Right common carotid artery plus branches (tissue), 1 donor: ENCODE measurements around a stretch of chr12.

- PRO-cap: no peak
Measured at GRCh38 chr12:63955648-63956356, 111.3 kb downstream of the SRGAP1 start.

DNA sequence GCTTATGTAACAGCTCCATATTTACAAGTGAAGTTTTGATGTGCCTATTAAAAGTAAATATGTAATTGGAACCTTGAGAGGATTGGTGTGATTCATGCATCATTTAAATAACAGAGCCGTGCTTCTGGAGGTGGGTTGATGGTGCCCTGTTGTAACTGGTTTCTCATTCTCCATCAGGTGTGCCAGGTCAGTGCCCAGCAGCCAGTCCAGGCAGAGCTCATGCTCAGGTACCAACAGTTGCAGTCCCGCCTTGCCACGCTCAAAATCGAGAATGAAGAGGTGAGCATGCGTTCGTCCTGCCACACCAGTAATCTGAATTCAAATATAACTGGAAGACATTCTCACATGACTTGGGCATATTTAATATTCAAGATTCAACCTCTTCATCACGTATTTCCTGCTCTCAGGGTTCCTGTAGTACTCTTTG lies 157.1 kb downstream of the KICS2 start:
- PRO-cap: no peak

GRCh38 chr12:64083277-64083713 lies 138.8 kb downstream of the KICS2 start:
- PRO-cap: unidirectional peak, minus-strand start at chr12:64083382

DNA sequence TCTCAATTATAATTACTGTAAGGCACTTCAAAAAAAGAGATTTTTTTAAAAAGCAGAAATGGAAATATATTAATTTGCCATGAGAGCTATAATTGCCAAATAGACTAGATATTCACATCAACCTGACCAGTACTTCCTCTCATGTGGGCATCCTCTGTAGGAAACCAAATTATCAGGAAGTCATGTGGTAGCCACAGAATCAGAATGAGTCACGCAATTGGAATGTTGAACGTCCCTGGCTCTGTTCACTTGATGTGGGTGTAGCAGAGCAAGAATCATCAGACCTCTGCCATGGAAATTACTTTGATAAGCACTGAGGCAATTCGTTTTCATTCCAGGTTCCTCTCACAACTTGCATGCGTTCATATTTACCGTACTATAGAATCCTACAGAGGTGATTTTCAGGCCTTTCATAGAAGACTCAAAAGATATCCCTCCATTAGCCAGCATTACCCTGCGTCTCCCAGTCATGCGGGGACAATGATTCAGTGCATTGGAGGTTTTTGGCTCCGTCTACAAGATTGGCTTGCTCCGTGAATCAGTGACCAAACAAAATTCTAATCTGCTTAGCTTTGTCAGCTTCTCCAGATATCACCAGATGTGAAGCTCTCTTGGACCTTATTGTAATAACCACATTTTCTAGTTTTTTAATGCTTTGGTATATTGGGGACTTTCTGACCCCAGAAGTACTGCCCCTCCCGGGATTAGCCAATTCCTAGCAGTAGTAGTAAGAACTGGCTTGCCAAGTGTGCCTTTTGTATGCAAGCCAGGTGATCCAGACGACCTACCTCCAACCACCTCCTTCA lies 133.5 kb downstream of the KICS2 start:
- PRO-cap: bidirectional peak, plus-strand start at position 326 of the sequence, minus-strand start at position 156 of the sequence

DNA sequence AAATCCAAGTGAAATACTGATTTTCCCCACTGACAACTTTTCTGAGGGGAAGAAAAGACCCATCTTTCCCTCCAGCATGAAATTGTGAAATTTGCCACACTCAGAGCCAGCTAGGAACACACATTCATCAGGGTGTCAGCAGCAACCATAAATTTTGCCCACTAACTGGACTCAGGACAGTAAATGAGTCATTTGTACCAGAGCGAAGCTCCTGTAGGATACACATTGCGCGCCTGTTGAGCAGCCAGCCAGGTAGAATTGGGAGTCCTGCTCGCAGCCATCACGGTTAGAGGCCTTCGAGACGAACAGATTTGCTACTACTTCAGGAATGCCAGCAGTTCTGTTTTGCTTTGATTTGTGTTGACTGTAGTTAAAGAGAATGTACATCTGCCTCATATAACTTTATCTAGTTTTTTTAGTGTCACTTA lies 117.7 kb downstream of the KICS2 start:
- PRO-cap: unidirectional peak, plus-strand start at position 251 of the sequence

GRCh38 chr12:64221497-64222121 lies 487 bp downstream of the KICS2 start:
- PRO-cap: unidirectional peak, plus-strand start at chr12:64221878

- PRO-cap: no peak
Measured at GRCh38 chr12:64447687-64448624, 4.0 kb upstream of the TBK1 start.

DNA sequence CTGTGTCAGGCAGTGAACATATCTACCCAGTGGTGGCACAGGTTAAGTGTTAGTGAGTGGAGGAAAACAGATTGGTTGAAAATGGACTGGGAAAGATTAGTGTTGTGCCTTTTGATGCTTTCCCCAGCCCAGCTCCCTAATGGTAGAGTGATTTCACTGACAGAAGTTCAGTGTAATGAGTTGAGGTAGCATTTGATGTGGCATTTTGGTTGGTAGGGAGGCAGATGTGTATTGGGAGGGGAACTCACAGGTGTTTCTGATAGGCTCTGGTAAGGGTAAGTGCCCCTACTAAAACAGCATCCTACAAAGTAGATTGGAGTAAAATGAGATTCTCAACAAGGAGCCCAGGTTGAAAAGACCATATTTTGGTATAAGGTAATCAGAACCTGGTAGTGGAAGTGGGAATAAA lies 4.2 kb downstream of the TBK1 start:
- PRO-cap: no peak

GRCh38 chr12:64672733-64673433 lies 62.6 kb downstream of the RASSF3 start:
- PRO-cap: no peak

DNA sequence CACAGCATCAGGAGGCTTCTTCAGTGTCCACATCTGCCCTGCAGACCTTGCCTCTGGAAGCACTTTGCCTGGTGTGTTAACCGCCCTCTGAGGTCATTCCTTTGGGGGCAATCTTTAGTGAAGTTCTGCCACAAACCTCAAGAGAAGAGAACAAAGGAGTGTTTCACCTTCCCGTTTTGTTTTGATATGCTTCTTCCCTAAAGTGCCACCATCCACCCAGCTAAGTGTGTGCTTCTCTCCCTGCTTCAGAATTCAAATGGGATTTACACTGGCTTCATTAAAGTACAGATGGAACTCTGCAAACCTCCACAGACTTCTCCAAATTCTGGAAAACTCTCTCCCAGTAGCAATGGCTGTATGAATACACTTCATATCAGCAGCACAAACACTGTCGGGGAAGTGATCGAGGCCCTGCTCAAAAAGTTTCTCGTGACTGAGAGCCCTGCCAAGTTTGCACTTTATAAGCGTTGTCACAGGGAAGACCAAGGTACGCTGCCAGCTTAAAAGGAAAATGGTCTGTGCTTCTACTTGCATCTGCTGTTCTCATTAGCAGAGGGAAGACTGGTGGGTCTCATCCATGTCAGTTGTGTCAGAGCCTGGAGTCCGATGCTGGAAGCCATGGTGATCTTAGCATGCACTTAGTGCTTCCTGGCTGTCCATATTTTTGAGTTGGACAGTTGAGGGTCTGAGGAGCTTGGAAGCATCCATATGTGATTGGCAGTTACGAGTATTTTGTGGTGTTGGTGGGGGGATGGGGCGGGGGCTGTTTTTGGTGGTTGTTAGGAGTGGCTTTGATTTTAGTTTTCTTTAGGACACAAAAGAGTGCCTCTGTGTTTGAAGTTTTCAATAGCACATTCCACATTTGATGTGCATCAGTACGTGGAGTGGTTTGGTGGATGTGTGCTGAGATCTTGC lies 71.0 kb downstream of the GNS start:
- PRO-cap: bidirectional peak, plus-strand start at position 503 of the sequence, minus-strand start at position 435 of the sequence

DNA sequence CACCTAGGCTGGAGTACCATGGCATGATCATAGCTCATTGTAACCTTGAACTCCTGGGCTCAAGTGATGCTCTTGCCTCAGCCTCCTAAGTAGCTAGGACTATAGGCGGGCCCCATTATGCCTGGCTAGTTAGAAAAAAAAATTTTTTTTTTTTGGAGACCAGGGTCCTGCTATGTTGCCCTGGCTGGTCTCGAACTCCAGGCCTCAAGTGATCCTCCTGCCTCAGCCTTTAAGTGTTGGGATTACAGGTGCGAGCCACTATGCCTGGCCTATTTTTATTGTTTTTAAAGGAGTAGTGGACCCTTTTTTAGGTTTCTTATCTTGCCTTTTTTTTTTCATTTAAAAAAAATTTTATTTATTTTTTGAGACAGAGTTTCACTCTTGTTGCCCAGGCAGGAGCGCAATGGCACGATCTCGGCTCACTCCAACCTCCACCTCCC lies 68.7 kb downstream of the GNS start:
- PRO-cap: no peak

GRCh38 chr12:64691229-64691848 lies 67.9 kb downstream of the GNS start:
- PRO-cap: no peak

DNA sequence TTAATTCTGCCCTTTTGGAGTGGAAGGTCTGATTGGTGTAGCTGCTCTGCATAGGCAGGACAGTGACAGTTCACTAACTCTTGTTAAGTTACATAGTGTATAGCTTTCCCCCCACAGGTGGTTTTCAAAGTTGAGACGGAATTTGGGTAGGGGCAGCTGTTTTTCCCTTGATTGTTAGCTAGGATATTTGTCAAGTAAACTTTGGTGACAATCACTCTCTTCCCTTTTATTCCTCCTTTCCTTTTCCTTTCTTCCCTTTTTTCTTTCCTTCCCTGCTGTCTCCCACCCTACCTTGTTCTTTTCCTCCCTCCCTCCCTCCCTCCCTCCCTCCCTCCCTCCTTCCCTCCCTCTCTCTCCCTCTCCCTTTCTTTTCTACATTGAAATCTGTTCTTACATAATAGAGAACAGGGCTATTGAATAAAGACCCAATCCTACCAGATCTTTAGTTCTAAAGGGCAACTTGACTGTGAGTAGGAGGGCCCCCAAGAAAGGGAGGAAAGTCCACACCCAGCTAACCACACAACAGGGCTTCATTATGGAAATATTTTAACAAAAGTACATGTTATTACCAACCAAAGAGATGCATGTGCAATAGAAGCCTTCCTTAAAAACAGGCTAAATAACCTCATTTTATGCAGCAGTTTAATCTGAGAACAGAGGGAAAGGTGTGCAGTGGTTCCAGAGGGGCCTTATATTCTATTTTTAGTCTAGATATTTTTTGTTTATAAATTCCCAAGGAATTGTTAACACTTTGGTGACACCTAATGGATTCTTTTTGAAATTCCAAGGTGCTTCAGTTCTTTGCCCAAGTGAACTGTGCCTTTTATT lies 63.2 kb downstream of the GNS start:
- PRO-cap: no peak

DNA sequence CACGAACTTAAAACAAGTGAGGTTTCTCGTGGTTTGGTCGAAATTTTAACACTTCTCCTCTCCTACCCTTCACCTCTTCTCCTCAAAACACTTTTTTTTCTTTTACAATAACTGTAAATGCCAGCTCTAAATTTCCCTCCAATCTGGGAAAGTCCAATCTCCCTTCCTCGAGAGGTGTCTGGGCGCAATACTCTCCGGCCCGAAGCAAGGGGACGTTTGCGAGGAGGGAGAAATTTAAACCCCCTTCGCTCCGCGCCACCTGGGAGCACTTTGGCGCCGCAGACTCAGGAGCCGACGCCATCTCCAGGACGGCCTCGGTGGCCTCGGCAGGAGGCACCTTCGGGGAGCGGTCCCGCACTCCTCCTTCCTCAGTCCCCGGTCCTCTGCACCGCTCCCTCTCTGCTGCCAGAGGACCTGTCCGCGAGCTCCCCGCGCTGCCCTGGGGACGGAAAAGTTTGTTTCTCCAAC lies 95.4 kb upstream of the HMGA2 start:
- PRO-cap: no peak

DNA sequence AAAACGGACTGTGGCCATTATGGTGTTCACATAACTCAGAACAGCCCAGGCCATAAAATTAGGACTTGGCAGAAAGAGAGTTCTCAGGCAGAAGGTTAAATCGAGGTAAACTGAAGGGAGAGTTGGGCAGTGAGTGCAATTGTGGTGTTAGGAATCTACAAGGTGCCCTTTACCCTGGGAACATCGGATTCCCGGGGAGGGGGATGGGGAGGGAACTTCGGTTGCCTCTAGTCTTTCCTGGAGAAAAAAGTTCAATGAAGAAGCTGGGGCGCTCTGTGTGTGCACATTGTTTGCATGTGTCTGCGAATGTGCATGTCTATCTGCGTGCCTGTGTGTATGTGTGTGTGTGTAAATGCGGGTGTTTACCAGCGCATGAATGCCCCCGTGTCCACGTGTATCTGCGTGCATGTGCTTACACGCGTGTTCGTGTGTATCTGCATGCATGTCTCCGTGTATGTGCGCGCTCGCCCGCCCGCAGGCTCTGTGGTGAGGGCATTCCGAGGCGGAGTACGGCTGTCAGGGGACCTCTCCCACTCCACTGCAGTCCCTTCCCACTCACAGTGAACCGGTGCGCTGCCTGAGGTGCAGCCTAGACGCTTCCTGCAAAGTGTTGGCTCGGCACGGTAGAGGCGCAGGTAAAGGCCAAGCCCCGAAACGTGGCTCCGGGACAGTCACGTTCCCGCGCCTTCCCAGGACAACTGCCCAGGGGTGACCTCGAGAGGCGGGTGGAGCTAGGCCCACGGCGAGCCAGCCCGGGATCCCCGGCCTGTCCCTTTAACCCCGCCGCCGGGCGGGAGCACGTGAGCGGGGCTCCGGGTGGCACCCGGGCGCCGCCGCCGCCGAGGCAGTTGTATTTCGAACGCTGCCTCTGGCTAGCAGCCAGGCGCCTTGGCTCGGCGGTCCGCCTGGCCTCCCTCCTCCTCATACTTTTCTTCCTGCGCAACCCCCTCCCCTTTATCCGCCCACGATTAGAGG lies 613 bp upstream of the HMGA2 start:
- PRO-cap: no peak

DNA sequence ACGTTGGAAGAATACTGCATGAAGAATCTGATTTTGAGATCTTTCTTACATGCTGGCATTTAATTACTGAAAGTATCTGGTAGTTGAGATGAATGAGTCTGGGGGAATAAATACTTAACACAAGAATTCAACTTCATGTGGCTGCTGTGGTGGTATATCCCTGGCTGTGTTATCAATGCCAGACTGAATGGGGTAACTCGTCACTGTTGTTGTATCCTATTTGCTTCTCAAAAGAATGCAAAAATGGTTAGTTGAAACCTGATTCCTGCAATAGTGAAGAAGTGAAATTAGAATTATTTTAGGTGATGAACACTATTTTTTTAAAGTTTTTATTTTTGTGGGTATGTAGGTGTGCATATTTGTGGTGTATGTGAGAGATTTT lies 72.5 kb downstream of the HMGA2 start:
- PRO-cap: no peak

DNA sequence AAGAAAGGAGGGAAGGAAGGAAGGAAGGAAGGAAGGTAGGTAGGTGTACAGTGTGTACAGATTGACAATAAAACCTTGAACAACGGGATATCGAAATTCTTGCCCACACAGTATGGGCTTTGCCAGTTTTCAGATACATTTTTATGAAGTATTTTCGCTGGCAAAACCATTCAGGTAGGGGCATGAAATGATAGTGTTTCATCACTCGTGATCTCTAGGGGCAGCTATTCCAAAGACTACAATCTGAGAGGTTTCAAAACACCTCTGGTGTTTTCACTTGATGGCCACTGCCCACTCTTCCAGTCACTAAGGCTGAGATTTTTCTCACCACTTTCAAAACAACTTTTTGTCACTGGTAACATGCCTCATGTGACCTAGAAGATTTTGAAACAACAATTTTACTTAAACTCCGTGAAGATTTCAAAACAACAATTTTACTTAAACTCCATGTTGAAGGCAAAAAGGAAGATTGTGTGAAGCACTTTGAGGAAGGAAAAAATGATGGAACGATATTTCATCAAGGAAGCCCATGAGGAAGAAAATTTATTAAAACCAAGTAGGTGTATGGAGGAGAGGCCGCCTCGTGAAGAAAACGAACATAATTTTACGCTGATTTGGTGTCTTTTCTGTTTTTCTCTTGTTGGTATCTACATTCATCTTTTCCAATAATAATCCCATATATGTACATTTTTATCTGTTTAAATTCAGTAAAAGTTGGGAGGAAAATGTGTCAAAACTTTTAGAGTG lies 1.2 kb upstream of the IRAK3 start:
- PRO-cap: bidirectional peak, plus-strand start at position 459 of the sequence, minus-strand start at position 308 of the sequence

- PRO-cap: no peak
Measured at GRCh38 chr12:66190417-66191213, 1.6 kb downstream of the IRAK3 start.

DNA sequence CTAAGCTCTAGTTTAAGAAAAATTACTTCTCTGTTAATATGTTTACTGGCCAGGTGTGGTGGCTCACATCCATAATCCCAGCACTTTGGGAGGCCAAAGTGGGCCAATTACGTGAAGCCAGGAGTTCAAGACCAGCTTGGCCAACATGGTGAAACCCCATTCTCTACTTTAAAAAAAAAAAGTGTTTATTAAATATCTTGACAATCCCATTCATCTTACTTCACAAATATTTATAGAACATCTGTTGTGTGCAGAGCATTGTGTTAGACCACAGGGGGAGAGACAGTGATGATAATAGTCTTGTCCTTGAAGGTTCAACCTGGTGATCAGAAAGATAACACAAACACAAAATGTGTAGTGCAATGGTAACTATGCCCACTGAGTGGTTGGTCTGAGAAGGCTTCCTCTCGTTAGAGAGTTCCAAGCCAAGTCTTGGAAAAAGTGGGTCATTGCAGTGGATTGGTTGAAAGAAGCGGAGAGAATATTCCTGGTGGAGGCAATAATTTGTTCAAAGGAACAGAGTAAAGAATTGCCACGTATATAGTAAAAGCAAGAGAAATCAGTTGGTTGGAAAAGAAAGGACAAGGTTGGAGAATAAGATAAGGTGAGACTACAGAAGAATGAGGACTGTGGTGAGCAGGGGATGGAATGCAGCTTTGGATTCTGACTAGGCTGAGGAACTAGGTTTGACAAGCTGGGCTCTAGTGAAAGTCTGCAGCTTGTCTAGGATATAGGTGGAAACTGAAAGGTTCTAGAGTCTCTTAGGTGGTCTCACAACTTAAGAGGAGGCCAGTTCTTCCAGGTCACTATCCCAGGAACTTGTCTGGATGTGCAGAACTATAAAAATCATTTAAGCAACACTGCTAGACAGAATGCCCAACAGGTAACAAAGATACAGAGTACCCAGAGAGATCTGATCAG lies 42.4 kb downstream of the IRAK3 start:
- PRO-cap: no peak

GRCh38 chr12:66392303-66392874 lies 90.1 kb downstream of the HELB start:
- PRO-cap: no peak